ENCODE measurements around a stretch of chr10.

DNA sequence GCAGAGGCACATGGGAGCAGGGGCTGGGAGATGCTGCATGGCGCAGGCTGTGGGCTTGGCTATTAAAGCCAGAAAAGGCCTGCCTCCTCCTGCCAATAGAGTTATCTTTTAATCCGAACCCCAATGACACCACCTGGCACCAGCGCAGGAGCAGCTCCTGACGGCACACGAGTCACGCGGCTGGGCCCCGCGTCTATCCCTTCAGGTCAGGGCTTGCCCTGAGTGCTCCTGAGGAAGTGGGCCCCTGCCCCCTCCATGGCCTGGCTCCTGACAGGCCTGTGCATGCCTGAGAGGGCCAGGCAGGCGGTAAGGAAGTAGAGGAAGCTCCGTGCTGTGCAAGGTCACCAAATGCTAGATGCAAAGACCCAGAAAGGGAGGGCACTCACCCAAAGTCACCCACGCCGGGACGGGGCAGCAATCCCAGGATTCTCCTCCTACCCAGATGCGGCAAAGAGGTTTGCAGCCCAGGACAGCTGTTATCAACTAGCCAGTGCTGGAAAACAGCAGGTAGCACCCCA lies 28.0 kb downstream of the DLG5 start:
- PRO-cap, 2 experiments, result no peak in any of the 2 experiments

- PRO-cap, 2 experiments, result no peak in any of the 2 experiments
These were observed 368.3 kb downstream of the RPS24 start for GRCh38 chr10:78401943-78402413.

GRCh38 chr10:78408659-78409492 lies 375.2 kb downstream of the RPS24 start:
- PRO-cap, 2 experiments, result no peak in any of the 2 experiments

DNA sequence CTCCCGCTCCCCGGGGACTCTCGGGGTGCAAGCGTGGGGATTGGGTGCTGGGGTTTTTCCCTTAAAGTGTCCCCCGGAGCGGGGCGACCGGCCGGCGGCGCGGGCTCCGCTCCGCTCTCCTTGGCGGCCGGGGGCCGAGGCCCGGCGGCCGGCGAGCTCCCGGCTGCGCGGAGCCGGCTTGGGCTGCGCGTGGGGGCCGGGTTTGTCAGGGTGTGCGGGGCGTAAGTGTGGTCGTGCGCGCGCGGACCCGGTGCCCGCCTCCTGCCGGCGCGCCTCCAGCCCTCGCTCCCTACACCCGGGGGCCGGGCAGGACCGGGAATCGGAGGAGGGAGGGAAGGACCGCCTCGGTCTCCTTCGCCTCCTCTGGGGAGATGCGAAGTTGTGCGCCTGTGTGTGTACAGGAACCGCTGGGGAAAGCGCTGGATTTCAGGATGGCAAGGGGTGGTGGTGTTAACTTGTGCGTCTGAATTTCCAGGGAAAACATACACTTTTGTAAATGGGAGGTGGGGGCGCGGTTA lies 609 bp downstream of the ZMIZ1 start:
- PRO-cap, 2 experiments, result peak in 2 of 2 experiments; most common plus-strand start position 318 of the sequence (in 1); most common minus-strand start position 214 of the sequence (in 1)

GRCh38 chr10:79071879-79072513 lies 3.2 kb downstream of the ZMIZ1 start:
- PRO-cap, 2 experiments, result peak in 2 of 2 experiments; most common plus-strand start chr10:79072224 (in 1); most common minus-strand start chr10:79072211 (in 2)

- PRO-cap, 2 experiments, result peak in 1 of 2 experiments; most common minus-strand start chr10:79073961 (in 1)
These were observed 5.0 kb downstream of the ZMIZ1 start for GRCh38 chr10:79073353-79074515.

- PRO-cap, 2 experiments, result peak in 2 of 2 experiments; most common plus-strand start chr10:79237731 (in 1); most common minus-strand start chr10:79237607 (in 1)
These were observed 109.5 kb upstream of the PPIF start for GRCh38 chr10:79237342-79238552.

- PRO-cap, 2 experiments, result peak in 2 of 2 experiments; most common plus-strand start chr10:79242343 (in 1); most common minus-strand start chr10:79242219 (in 2)
These were observed 104.8 kb upstream of the PPIF start for GRCh38 chr10:79242113-79243143.

DNA sequence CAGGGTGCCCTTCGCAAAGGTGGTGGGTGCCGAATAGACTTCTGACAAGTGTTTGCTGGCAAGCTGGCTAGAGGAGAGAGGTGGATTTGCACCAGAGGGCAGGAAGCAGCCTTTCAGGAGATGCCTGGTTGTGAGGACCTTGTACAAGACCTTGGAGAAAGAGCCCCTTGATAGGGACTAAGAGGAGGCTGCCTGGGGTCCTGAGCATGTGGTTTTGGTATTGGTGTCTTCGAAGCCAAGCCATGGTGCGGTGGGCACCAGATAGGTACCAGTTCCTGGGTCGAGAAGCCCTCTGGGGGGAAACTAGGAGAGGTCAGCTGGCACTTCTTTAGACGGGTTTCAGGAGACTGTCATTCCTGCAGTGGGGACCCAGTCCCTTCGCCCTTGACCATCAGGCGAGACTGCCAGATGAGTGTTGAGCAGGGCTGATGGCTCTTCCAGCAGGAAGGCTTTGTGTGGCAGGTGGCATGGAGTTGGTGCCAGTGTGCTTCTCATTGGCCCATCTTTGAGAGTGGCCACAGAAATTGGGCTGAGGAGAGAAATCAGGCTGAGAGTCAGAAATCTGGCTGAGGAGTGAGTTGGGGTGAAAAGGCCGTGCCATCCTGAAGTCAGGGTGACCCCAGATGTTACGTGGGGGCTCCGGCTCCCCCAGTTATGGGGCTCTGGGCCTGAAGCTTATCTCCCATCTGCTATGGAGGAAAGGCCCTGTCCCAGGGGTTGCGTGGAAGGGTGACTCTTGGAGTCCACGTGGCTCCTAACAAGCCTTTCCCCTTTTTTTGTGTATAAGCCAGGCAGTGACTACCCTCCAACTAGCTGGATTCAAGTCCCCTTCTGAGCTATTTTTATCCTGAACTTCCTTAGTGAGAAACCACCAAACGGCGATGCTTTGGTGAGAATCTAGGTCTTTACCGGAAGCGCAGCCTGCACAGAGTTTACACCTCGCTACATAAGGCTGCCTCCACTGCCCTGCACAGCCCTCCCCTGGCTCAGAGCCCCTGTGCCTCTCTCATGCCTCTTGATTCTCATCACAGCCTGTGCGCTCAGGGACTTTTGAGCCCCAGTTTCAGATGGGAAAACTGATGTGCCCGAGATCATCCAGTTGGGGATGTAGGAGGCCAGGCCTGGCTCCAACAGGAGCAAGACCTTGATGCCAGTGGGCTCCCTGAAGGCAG lies 102.7 kb upstream of the PPIF start:
- PRO-cap, 2 experiments, result no peak in any of the 2 experiments

DNA sequence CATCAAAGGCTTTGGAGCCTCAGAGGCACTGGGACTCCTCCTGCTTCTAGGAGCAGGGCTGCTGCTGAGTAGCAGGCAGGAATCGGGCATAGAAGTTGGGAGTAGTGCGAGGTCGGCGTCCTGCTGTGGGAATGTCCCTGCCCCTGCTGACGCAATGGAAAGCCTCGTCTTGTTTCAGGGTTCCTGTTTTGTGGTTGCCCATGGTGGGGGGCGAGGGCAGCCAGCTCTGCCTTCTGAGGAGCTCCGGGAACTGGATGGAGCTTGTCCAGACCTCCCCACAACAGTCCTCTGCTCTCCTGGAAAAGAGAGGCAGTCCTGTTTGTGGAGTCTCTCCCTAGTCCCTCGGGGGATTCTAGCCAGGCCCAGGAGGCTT lies 98.8 kb upstream of the PPIF start:
- PRO-cap, 2 experiments, result peak in 1 of 2 experiments; most common plus-strand start position 229 of the sequence (in 1); most common minus-strand start position 133 of the sequence (in 1)

GRCh38 chr10:79306185-79306630 lies 41.1 kb upstream of the PPIF start:
- PRO-cap, 2 experiments, result no peak in any of the 2 experiments

- PRO-cap, 2 experiments, result no peak in any of the 2 experiments
These were observed 7.0 kb downstream of the PPIF start for GRCh38 chr10:79353993-79354944.

GRCh38 chr10:79396963-79397601 lies 48.3 kb downstream of the ZCCHC24 start:
- PRO-cap, 2 experiments, result no peak in any of the 2 experiments

GRCh38 chr10:79403400-79404128 lies 41.9 kb downstream of the ZCCHC24 start:
- PRO-cap, 2 experiments, result no peak in any of the 2 experiments

DNA sequence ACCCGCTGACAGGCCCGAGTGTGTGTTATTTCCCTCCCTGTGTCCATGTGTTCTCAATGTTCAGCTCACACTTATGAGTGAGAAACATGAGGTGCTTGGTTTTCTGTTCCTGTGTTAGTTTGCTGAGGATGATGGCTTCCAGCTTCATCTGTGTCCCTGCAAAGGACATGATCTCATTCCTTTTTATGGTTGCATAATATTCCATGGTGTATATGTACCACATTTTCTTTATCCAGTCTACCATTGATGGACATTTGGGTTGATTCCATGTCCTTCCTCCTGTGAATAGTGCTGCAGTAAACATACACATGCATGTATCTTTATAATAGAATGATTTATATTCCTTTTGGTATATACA lies 33.7 kb downstream of the NUTM2B start:
- PRO-cap, 2 experiments, result no peak in any of the 2 experiments

DNA sequence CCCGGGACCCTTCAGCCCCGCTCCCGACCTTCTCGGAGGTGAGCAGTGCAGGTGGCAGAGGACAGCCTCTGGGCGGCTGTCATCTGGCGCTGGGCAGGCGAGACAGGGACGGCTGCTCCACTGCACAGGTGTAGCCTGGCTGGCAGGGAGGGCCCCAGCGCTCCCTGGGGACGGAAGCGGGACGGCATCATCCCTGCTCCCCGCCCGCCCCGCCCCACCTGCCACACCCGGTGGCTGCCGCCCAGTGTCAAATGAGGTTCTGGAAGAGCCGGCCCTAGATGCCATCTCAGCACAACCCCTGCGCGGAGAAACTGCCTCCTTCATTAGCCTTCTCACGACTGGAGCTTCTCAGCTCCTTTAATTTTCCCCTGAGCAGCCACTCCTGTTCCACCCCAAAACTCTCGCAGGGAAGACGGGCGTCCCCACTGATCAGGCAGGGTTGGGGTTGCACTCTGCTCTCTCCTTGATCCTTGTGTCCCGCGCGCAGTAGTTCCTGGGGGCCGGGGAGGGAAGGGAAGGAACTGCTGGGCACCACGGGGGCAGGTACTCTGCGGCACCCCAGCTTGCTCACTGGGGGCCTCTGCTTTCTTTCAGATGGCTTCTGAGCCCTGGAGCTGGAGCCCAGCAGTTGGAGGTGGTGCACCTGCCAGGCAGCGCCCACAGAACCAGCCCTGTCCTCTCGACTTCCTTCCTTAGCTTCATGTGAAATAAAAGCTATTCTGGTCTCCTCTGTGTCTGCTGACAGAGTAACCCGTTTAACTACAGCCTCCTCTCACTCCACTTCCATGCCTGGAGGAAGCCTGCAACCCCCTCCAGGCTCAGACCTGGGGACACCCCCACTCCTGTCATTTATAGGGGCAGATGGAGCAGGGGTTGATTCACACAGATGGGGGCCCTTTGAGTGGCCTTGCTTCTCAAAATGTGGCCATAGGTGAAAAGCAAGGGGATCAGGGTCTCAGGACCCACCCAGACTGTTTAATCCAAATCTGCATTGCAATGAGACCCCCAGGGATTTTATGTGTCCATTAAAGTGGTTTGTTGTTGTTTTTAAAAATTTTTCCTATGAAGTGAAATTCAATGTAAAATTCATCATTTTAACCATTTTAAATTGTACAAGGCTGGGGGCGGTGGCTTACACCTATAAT lies 12.1 kb downstream of the PLAC9 start:
- PRO-cap, 2 experiments, result no peak in any of the 2 experiments

- PRO-cap, 2 experiments, result no peak in any of the 2 experiments
These were observed 26.0 kb downstream of the PLAC9 start for GRCh38 chr10:80158347-80159074.

DNA sequence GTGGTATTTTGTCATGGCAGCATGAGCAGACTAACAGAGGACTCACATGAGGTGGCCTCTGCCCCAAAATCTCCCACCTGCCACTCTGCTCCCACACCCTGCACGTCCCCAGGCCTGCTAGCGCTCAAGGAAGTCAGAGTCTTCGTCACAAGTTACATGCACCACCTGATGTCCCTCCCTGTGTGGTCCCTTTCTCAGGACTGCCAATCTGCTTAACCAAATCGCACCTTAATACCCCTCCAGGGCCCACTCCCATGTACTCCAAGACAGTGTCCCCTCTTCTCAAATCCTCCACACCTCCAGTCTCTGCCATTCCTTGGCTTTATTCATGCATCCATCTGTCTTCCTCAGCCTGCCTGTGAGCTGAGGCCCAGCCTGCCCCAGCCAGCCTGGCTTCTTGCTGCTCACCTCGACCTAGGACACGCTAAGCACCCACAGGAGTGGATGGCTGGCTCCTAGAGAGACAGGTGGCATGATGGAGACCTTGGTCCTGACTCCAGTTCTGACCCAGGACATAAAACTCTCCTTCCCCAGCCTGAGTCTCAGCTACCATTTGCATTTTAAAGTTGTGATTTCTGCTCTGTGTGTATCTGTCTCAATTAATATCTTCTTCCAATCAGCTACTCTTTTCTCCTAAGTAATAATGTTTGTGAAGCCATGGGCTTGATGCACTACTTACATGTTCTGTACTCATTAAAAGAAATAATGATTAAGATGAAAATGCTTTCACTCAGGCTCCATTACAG lies 27.2 kb downstream of the PLAC9 start:
- PRO-cap, 2 experiments, result no peak in any of the 2 experiments

GRCh38 chr10:80161841-80162120 lies 29.3 kb downstream of the PLAC9 start:
- PRO-cap, 2 experiments, result no peak in any of the 2 experiments

DNA sequence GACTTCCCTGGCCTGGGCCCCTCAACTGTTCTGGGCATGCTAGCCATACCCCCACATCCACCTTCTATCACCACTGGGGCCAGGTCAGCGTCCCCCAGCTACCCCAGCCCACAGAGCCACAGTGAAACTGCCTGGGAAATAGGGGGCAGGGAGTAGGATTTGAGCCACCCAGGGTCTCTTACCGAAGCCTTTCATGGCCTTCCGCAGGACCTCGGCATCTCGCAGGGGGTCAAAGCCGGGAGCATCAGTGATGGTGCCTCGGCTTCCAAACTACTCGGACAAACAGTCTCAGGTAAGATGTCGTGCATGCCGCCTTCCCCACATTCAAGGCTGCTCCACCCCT lies 34.5 kb downstream of the PLAC9 start:
- PRO-cap, 2 experiments, result no peak in any of the 2 experiments